ENCODE measurements around the genes FARSB and SCG2.

- RRBS, 2 experiments = no CpG with 5 or more reads among the region's 1 CpG
Observed at GRCh38 chr2:222594699-222595219, 61.1 kb downstream of the FARSB start.

- RRBS, 2 experiments = 0 to 3% methylated on average over 5 of the region's 43 CpGs
Observed at GRCh38 chr2:222655858-222656654, at the start of gene FARSB. FARSB (minus strand) TSS chr2:222656092.

- RRBS, 2 experiments = no CpG with 5 or more reads among the region's 6 CpGs
Observed at GRCh38 chr2:222833710-222834192, 27.1 kb upstream of the ACSL3 start.

GRCh38 chr2:222859876-222860325, 935 bp upstream of the ACSL3 start:
- RRBS, 2 experiments = no CpG with 5 or more reads among the region's 5 CpGs

DNA sequence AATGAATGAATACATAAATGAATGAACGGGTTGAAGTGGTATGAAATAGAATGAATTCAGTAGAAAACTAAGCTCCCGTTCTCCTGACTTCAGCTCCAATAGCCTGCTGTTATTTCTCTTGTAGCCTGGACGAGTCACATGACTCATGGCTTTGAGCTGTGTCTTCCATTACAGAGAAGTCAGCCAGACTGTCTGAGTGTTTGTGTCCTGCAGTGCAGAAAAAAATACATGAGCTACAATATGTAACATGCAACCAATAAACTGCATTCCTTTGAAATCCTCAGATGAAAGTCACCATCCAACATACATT, 21.2 kb downstream of the SCG2 start:
- RRBS, 2 experiments = no CpG with 5 or more reads among the region's 3 CpGs

GRCh38 chr2:223602051-223602557, at the start of gene SCG2:
SCG2 (minus strand) TSS chr2:223602361.
- RRBS, 2 experiments = 25 to 48% methylated on average over 9 of the region's 14 CpGs

DNA sequence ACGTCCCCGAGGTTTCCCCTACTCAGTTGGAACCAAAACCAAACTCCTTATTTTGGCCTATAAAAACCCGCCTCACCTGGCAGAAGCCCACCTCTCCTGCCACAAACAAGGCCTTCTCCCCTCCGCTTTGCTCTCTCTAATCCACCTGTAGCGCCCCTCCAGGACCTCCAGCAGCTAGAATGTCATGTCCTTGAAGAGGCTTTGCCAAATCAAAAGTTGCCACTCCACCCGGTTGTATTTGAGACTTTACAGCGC, 681 bp downstream of the AP1S3 start:
- RRBS, 2 experiments = no CpG with 5 or more reads among the region's 7 CpGs

GRCh38 chr2:223893795-223894410, 51.2 kb downstream of the WDFY1 start:
- RRBS, 2 experiments = no CpG with 5 or more reads among the region's 11 CpGs

- RRBS, 2 experiments = no CpG with 5 or more reads among the region's 6 CpGs
Observed at GRCh38 chr2:223895578-223895943, 49.6 kb downstream of the WDFY1 start.

DNA sequence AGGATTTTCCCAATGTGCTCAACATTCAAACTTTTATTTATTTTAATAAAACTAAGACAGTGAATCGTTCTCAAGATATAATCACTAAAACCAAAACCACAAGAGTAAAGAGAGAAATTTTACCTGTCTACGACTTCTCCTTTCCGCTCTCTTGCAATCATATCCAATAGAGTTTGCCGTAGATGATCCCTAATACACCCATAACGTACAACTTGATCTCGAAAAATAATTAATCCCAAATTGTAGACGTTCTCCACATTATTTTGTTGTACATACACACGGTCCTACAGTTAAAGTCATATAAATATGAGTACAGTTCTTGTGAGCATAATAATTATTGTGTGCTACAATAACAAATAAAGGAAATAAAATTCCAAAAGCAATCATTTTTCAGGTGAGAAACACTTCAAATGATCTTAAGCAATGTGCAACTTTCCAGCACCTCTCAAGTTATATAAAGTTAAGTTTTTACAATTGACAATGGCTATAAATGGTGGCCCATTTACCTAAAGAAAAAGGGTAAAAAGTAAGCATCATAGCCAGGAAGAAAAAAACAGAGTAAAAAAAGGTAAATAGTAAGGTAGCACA, 70.6 kb downstream of the CUL3 start:
- RRBS, 2 experiments = no CpG with 5 or more reads among the region's 8 CpGs

DNA sequence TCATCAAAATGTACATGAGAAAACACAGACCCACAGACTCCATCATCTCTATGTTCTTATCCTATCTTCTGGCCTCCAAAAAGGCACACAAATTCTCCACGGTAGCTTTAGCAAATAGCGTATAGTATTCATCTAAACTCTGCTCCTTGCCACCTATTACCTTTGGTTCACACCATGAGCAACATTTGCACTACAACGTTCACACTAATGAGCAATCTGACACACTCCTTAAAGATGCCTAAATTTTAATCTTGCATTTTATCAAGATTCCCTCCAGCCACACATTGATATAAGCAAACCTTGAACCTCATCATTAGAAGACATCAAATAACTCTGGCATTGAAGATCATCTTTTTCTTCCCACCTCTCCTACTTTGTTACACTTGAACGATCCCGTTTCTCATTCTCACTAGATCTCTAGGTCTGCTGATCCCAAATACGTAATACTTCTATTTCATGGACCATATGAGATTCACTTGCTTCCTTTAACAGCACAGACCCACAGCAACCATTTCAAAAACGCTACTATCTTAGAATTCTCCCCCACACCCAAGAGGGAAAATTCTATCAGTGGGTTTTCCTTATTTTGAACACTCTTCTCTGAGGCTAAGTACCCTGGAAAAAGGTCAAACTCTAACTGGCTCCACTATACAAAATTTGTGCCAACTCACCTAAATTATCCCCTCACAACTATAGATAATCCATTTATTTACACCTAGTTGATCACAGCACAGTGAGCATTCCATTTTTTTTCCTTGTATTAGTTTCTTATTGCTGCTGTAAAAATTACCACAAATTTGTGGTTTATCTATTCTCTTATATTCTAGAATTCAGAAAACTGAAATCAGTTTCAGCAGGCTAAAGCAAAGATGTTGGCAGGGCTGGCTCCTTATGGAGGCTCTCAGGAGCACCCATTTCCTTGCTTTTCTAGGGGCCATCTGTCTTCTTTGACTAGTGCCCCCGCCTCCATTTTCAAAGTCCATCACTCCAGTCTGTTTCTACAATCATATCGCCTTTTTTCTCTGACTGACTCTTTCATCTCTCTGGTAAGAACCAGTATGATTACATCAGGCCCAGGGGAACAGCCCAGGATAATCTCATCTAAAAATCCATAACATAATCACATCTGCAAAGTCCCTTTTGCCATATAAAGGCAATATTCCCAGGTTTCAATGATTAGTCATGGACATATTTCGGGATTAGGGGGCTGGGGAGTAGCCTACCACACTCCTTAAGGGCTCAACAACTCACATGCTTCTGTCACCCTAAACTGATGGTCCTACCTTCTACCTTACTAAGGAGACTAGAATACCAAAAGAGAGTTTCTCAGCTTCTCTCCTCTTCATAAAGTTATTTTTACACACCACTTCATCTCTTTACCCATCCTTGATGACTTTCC, 57.3 kb downstream of the CUL3 start:
- RRBS, 2 experiments = no CpG with 5 or more reads among the region's 10 CpGs

DNA sequence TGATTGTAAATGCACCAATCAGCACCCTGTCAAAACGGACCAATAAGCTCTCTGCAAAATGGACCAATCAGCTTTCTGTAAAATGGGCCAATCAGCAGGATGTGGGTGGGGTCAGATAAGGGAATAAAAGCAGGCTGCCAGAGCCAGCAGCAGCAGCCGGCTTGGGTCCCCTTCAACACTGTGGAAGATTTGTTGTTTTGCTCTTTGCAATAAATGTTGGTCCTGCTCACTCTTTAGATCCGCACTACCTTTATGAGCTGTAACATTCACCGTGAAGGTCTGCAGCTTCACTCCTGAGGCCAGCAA, 59.7 kb downstream of the CCDC195 start:
- RRBS, 2 experiments = no CpG with 5 or more reads among the region's 4 CpGs

- RRBS, 2 experiments = no CpG with 5 or more reads among the region's 1 CpG
Observed at GRCh38 chr2:224764736-224764935, 48.5 kb upstream of the CCDC195 start.

- RRBS, 2 experiments = no CpG with 5 or more reads among the region's 6 CpGs
Observed at GRCh38 chr2:224804966-224805507, 88.9 kb upstream of the CCDC195 start.

GRCh38 chr2:224935793-224936133, 106.5 kb downstream of the DOCK10 start:
- RRBS, 2 experiments = no CpG with 5 or more reads among the region's 2 CpGs

- RRBS, 2 experiments = no CpG with 5 or more reads among the region's 3 CpGs
Observed at GRCh38 chr2:224942438-224942648, 99.9 kb downstream of the DOCK10 start.

- RRBS, 2 experiments = no CpG with 5 or more reads among the region's 2 CpGs
Observed at GRCh38 chr2:224986199-224986923, 55.9 kb downstream of the DOCK10 start.

DNA sequence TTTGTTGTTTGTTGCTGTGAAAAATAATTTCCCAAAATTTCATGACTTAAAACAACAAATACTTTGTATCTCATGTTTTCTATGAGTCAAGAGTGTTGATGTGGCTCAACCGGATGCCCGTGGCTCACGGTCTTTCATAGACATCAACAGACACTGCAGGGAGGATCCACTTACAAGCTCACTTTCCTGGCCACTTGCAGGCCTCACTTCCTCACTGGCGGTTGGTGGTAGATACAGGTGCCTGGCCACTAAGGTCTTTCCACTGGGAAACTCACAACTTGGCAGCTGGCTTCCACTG, 662.9 kb downstream of the IRS1 start:
- RRBS, 2 experiments = no CpG with 5 or more reads among the region's 4 CpGs

DNA sequence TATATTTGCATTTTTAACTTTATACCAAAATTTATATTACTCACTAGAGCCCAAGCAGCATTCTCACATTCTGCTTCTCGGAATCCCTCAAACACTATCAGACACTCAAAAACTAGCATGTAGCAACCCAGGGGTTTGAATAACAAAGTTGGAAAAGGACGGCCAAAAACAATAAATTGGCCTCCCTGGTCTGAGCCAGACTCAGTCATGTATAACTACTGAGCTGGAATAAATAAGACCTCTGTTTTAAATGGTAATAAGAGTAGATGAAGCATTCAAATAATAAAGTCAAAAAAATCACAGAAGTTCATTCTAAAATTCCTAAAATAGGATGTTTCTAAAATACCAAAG, 290.9 kb downstream of the IRS1 start:
- RRBS, 2 experiments = no CpG with 5 or more reads among the region's 2 CpGs

DNA sequence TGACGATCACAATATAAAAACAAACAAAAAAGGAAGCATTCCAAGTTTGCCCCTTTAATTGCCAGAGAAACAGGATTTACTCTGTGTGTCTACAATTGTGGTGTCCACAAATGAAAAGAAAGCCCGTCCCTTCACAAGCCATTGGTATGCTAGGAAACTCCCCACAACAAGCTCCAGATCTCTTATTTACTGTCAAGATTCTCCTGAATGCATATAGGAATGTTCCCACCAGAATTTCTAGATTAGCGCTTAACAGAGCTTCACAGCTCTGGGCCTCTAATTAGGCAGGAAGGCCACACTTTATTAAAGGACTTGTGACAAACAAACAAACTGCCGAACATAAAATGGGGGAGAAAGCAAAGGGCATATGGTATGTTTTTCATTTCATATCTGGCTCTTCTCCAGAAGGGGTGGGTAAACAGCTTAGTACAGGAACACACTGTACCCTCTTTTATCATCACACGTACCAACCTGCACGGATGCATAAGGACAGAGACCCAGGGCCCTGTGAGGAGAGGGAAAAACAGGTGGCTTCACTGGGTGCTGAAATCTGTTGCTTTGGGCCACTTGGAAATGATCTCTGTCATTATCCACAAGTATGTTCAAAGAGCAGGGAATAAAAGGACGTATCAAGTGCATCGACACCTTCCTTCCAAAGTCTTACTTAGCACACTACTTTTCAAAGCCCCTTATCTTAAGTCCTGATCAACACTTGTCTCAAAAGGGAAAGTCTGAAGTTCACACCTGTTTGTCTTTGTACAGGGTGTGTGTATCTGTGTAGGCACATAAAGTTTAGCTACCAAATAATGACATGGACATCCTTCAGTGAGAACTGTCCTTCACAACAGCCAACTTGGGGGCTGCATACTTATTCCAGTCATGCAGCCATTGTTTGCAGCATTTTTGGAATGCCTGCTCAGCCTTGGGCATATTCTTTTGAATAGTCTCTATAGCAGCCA, 60.8 kb downstream of the IRS1 start:
- RRBS, 2 experiments = no CpG with 5 or more reads among the region's 8 CpGs